Neural progenitor cell (in vitro differentiated cells): Measurements from ENCODE around the genes WDFY2, SUGT1 and PRR20D.

- RAMPAGE, long total RNA: no peak
Observed at GRCh38 chr13:51169717-51170628, 52.2 kb upstream of the FAM124A start.

GRCh38 chr13:51379161-51379723, 39.8 kb downstream of the SERPINE3 start:
- RAMPAGE, long total RNA: no peak

- RAMPAGE, long total RNA: no peak
Observed at GRCh38 chr13:51453146-51453952, 513 bp upstream of the INTS6 start.

GRCh38 chr13:51584392-51585313, at the start of gene WDFY2:
TSS of gene WDFY2 (plus strand) at chr13:51584462.
- RAMPAGE, long total RNA: no peak

DNA sequence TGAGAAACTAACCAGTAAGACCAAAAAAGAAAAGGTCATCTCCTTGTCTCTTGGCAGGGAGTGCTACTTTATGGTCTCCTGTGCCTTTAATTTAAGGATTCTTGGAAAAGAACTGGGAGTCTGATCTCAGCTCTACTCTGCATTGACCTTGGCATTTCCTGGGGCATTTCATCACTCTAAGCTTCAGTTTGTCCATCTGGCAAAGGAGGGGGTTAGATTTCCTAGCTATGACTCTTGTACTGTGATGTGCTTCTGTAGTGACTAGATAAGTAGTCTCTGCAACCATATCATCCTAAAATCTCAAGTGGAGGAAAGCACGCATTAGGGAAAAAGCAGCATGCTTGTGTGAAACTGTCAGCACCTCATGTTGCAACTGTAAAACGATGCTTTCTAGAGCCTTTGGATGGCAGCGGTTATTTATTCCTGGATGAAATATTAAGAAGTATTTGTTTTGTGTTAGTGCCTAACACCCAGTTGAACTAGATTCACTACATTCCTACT, 6.7 kb downstream of the WDFY2 start:
- RAMPAGE, long total RNA: no peak

- RAMPAGE, long total RNA: no peak
Observed at GRCh38 chr13:51636423-51637259, 52.4 kb downstream of the WDFY2 start.

DNA sequence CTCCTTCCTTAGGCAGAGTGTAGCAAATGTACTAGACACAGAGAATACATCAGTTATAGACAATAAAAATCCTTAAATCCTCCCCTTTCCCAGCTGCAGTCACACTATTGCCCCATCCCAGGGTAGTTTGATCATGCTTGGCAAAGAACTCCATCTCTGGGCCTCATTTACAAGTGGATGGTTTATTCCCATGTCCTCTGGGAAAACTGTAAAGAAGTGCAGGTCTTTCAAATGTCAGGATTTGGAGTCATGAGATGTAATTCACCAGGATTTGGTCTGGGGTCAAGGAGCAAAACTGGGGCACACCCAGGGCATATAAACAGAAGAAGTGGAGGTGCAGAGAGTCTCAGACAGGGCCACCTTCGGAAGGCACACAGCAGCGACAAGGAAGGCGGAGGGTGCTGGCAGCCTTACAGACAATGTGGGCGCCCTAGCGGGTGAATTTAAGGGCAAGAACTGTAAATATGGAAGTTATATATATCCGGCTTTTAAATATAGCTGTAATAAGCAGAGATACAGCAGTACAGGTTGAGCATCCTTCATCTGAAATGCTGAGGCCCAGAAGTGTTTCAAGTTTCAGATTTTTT, 31.3 kb downstream of the DHRS12 start:
- RAMPAGE, long total RNA: no peak

DNA sequence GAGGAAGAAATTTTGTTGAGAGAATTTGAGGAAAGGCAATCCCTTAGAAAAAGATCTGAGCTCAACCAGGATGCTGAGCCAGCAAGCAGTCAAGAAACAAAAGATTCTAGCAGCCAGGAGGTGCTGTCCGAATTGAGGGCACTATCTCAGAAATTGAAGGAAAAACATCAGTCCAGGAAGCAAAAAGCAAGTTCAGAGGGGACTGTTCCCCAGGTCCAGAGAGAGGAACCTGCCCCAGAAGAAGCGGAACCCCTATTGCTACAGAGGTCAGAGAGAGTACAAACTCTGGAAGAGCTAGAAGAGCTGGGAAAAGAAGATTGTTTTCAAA, 5.5 kb downstream of the UTP14C start:
- RAMPAGE, long total RNA: no peak

DNA sequence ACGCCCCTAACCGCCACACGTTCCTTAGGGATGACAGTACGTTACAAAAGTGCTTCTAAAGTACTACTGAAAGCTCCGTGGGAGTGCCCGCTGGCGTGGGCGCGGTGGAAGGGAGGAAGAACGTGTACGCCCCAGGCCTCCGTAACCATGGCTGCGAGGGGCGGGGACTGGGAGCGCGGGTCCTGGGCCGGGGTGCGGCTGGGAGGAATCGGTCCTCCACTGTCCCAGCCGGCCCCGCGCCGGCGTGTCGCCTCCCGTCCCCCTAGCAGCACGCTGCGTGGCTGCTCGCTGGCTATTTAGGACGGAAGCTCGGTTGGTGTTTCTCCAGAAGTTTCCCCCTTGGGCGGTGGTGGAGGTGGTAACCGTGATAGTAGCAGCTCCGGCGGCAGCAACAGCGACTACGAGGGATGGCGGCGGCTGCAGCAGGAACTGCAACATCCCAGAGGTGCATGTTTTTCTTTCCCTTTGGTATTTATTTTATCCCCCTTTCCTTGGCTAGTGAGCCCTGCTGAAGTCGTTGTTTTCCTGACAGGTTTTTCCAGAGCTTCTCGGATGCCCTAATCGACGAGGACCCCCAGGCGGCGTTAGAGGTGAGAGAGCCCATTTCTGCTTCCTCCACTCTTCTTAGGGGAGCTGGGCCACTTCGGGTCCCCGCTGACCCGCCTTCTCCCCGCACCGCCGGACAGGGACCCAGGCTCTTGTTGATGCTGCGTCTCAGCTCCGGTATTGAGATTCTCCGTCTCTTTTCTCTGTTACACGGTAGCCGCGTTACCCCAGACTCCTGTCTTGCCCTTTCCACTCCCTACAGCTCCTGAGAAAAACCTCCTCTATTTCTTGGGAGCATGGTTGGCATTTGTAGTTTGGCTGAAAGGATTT, at the start of gene SUGT1:
Gene SUGT1, plus strand, starts transcription at position 323 of the 876 bp plus-strand sequence.
- RAMPAGE, long total RNA: no peak

- RAMPAGE, long total RNA: no peak
Observed at GRCh38 chr13:53041654-53042395, 13.2 kb downstream of the OLFM4 start.

DNA sequence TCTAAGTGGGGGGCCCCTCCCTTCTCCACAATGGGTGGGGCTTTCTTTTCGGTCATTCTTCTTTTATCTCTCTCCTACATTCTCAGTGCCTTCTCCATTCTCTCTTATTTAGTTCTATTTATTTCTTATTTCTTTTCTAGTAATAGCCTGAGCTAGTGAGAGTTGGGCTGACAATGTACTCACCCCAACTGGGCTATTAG, 331.4 kb downstream of the OLFM4 start:
- RAMPAGE, long total RNA: no peak

DNA sequence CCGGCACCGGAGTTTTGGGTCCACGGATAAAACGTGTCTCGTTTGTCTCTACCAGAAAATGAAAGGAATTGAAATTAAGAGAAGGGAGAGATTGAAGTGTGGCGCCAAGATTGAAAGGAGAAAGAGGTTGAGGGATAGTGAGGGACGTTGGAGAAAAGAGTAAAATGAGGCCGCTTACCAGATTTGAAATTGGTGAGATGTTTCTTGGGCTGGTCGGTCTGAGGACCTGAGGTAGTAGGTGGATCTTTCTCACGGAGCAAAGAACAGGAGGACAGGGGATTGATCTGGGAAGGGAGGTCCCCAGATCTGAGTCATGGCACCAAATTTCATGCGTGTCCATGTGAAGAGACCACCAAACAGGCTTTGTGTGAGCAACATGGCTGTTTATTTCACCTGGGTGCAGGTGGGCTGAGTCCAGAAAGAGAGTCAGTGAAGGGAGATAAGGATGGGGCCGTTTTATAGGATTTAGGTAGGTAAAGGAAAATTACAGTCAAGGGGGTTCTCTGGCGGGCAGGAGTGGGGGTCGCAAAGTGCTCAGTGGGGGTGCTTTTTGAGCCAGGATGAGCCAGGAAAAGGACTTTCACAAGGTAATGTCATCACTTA, 1480.6 kb upstream of the PRR20A start:
- RAMPAGE, long total RNA: no peak

DNA sequence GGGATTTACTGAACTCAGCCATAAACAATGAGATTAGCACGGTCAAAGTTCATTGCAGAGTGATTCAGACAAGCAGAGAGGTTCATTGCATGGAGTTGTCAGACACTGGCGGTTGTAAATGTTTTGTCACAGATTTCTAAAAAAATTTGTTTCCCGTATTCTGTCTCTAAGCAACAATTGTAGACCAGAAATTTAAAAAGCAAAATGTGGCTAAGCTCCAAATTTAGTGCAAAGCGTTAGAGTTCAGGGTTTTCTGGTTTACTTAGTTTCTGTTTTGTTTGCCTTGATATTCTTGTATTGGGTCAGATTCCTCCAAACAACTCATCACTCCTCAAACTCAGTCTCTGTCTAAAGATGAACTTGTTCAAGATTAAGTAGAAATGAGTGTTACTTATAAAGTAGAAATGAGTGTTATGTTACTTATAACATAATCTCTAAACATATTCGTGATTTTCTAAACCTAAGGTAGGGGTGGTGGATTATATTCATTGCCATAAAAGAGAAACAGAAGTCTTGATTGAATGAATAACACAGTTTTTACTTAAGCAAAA, 94.4 kb upstream of the PRR20A start:
- RAMPAGE, long total RNA: no peak

GRCh38 chr13:57160336-57160887, at the start of gene PRR20D:
TSS of gene PRR20D (plus strand) at chr13:57160632.
- RAMPAGE, long total RNA: no peak

- RAMPAGE, long total RNA: no peak
Observed at GRCh38 chr13:58318558-58319201, 687.1 kb downstream of the PCDH17 start.

DNA sequence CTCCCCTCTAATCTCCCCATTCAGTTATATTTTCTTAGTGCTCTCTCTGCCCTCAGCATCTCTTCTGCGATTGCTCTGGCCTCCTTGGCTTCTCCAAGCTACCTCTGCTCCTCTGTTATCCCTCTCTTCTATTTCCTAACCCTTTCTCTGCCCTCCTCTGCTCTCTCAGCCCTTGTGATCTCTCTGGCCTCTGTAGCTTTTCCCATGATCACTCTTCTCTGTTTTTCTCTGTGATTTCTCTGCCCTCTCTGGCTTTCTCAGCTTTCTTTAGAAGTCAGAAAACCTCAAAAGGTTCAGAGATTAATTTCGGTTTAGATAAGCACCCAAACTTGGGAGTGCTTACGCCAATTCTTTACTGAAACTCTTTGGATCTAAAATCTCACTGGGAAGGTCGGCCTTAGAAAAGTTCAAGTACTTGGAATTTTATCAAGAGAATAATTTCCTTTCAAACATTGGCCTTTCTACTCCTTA, 795.0 kb downstream of the DIAPH3 start:
- RAMPAGE, long total RNA: no peak

DNA sequence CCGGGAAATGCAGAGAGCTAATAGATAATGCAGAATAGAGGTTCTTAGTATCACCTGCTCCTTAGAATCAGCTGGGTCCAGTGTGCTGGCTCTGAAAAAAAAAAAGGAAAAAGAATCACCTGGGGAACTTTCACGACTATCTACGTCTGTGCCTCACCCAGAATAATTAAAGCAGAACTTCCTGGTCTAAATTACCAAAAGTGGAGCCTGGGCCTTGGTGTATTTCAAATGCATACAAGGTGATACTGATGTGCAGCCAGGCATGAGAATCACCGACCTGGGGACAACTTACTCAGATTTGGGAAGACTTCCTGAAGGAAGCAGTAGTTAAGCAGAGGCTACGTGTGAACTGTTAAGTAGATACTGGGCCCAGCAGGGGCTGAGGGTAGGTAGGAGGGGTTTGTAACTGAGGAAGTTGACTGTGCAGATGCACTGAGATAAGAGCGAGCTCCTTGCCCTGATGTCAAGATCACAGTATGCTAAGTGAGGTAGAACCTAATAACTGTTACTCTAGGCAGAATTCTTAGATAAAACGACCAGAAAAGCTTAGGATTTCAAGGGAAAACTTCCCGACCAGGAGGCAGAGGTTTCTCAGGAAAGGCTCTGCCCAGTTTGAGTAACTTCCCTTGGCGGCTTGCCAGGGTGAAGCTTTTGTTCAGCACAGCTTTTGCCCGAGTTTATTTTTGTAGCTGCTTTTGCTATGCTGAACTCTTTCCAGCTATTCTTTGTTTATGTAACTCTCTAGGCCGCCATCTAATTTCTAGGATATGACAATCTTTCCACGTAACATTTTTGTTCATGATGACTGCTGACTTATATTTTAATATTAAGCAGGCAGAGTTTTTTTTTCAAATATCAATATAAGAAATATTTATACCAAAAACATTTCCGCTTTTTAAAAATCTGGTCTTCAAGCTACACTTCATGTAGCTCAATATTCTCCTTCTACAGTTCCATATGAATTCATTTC, 632.1 kb downstream of the DIAPH3 start:
- RAMPAGE, long total RNA: no peak

GRCh38 chr13:60494188-60494729, 97.2 kb downstream of the TDRD3 start:
- RAMPAGE, long total RNA: no peak

- RAMPAGE, long total RNA: no peak
Observed at GRCh38 chr13:60509508-60509950, 112.5 kb downstream of the TDRD3 start.

- RAMPAGE, long total RNA: no peak
Observed at GRCh38 chr13:61339375-61339794, 76.3 kb downstream of the PCDH20 start.